Ureter (tissue), 1 donor: ENCODE measurements around a stretch of chr20.

DNA sequence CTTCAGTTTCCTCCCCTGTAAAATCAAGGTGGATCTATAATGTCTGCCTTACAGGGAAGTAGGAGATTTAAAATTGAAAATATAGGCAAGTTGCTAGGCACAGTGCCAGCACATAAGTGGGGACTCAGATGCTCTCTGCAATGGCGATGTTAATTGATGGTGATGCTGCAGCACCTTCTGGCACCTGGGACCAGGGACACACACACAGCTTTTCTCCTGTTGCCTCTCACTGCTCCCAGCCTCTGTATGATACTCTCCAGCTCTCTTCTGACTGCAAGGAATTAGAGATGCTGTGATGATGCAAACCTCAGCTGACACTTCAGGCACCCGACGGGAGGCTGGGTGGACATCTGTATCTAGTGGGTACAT is 7.0 kb upstream of the EPB41L1 start:
- PRO-cap = no peak

- PRO-cap = no peak
Measured at GRCh38 chr20:36155514-36156603, 1.3 kb downstream of the EPB41L1 start.

- PRO-cap = no peak
Measured at GRCh38 chr20:36270944-36271945, 34.9 kb upstream of the DLGAP4 start.

GRCh38 chr20:36460398-36460984 is 80.8 kb upstream of the MYL9 start:
- PRO-cap = no peak

DNA sequence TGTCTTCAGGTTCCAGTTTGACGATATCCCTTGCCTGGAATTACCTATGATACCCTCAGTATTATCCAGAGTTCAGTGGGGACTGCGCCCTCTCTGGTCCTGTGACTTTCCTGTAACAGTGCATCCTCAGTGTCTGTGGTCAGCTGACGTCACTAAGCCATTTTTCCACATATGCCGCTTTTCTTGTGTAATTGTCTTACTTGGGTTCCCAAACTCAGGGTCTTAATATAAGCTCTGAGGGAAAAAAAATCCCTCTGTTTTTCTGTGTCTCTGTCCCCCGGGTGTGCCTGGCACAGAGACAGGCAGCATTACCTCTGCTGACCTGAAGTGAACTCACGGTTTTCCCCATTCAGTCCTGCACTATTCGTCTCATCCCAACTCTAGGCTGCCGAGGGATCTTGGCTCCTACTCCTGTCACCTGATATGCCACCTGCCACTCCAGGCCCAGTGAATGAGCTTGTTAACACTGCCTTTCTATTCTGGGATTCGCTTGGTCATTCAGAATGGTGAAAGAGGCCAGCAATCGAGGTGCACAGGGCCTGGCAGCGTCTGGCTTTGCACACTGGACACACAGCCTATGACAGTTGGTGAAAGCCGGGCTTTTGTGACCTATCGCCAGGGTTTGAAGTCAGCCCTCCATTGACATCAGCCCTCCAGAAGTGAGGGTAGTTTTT is 59.4 kb upstream of the MYL9 start:
- PRO-cap = no peak

GRCh38 chr20:36498468-36499856 is 42.4 kb upstream of the MYL9 start:
- PRO-cap = no peak

DNA sequence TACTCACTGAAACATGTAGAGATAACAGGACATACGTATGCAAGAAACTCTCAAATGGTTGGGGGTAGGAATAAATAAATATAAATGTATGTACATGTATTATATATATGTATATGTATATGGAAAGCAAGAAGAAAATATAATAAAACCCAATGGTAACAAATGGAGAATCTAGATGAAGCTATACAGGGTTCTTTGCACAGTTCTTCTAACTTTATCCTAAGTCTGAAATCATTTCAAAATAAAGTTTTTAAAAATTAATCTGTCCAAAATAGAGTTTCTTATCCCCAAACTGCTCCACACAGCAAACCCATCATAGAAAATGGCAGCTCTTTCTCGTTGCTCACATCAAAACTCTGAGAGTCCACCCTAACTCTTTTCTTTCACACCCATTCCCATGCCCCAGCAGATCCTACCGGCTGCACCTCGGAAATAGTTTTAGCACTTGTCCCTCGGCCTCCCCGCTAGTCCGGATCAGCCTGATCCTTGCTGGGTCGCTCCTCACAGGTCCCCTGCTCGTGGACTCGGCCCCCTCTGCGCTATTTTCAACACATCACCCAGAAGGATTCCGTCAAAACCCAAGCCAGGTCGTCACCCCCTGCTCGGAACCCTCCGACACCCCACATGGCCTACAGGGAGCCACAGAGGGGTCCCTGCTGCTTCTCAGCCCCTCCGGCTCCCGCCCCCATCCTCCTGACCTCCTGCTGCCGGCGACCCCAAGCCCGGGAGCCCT is 1.0 kb upstream of the MYL9 start:
- PRO-cap = no peak

- PRO-cap = no peak
Measured at GRCh38 chr20:36542728-36542990, 1.3 kb downstream of the MYL9 start.

GRCh38 chr20:36594036-36594590 is 11.5 kb upstream of the RAB5IF start:
- PRO-cap = no peak

DNA sequence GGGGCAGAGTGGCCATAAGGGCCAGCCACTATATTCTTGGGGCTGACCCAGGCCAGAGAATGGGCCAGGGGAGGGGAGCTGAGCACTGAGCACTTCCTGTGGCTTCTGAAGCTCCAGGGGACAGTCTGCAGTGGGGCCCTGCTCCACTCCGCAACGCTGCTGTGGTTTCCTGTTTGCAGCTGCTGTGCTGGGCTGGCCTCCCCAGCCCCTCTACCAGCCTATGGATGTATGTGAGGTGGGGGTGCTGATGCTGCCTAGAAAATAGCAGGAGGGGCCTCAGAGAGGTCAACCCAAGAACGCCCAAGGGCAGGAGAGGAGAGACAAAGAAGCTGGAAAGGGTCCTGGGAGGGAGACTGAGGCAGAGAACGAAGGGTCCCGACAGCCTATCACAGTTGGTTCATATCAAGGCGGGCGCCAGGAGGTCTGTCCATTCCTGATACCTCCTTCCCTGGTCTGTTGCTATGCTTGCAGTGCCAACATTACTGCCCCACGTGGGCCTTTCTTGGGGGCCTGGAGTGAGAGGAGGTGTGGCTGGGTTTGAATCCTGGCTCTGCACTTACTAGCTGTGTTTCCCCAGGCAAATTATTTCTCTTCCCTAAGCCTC is 15.9 kb downstream of the SLA2 start:
- PRO-cap = no peak

DNA sequence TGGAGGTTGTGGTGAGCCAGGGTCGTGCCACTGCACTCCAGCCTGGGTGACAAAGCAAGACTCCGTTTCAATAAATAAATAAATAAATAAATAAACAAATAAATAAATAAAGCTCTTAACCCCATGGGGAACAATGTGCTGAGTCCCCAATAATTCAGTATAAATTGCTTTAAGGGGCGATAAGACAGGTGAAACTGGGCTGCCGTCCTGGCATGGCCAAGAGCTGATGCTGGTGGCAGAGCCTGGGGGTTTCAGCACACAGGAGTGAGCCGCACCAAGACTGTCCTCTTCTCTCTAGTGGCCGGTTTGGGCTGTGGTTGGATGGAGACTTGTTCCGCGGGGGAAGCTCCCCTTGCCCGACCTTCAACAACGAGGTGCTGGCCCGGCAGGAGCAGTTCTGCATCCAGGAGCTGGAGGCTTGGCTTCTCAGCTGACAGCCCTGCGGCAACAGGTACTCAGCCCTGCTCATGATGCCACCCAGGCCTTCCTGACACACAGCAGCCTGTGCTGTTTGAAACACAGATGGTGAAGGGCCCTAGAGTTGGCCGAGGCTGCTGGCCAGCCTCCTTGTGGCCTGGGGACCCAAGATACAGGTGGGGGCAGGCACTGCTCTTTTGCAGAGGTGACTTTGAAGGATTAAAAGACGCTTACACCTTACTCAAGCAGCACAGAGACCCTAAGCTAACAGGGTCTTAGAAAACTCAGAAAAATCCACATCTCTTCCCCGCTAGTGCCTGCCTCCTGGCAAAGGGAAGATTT is 13.2 kb downstream of the TLDC2 start:
- PRO-cap = no peak

- PRO-cap = no peak
Measured at GRCh38 chr20:36944209-36944716, 7.2 kb downstream of the SAMHD1 start.

DNA sequence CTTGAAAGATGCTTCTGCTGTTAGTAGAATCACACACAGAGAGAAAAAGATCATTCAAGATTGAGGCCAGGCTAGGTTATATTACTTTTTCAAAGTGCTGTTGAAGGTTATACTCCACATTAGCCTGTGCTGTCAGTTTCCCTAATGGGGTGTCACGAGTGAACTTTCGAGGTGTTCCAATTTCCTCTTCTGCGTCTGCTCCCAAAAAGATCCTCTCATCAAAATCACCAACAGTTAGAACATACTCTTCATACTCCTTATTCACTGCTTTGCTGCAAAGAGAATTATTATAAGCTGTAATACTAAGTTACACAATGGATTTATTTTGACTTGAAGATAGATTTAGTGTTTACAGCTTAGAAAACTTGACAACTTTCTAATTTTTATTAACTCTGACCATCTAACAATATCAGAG is 33.8 kb downstream of the RBL1 start:
- PRO-cap = no peak

DNA sequence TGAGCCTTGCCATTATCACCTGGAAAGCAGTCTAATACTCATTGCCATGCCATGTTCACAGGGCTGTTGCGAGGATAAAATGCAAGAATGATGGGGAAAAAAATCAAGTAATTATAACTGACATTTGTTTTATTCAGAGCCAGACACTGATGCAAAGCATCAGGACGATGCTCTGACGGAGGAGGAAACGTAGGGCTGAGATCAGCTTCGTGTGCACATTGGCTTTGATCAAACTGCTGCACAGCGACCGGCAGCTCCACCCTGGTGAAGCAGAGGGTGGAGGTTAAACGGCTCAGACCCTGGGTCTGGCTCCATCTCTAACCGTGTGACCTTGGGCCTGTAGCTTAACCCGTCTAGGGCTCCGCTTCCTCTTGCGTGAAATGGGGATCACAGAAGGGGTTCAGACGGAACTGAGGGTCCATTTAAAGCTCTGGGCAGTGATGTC is 796 bp downstream of the RBL1 start:
- PRO-cap = no peak

- PRO-cap = no peak
Measured at GRCh38 chr20:37179927-37180492, 880 bp downstream of the RPN2 start.

GRCh38 chr20:37276888-37277576 is 12.4 kb upstream of the MANBAL start:
- PRO-cap = no peak

DNA sequence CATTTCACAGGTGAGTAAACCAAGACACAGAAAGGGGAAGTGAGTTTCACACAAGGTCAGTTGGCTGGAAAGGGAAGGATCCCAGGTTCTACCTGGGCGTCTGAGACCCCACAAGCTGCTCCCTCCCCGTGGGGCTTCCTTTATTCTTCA is 26.4 kb downstream of the MANBAL start:
- PRO-cap = no peak

DNA sequence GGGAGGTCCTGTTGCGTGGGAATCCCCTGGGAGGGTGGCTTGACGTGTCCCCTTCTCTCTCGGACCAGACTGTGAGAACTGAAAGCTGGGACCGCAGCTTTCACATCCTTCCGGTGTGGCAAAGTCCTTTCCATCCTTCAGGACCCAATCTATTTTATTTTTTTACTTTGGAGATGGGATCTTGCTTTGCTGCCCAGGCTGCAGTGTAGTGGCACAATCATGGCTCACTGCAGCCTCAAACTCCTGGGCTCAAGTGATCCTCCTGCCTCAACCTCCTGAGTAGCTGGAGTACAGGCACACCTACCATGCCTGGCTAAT is 9.1 kb upstream of the SRC start:
- PRO-cap = no peak

DNA sequence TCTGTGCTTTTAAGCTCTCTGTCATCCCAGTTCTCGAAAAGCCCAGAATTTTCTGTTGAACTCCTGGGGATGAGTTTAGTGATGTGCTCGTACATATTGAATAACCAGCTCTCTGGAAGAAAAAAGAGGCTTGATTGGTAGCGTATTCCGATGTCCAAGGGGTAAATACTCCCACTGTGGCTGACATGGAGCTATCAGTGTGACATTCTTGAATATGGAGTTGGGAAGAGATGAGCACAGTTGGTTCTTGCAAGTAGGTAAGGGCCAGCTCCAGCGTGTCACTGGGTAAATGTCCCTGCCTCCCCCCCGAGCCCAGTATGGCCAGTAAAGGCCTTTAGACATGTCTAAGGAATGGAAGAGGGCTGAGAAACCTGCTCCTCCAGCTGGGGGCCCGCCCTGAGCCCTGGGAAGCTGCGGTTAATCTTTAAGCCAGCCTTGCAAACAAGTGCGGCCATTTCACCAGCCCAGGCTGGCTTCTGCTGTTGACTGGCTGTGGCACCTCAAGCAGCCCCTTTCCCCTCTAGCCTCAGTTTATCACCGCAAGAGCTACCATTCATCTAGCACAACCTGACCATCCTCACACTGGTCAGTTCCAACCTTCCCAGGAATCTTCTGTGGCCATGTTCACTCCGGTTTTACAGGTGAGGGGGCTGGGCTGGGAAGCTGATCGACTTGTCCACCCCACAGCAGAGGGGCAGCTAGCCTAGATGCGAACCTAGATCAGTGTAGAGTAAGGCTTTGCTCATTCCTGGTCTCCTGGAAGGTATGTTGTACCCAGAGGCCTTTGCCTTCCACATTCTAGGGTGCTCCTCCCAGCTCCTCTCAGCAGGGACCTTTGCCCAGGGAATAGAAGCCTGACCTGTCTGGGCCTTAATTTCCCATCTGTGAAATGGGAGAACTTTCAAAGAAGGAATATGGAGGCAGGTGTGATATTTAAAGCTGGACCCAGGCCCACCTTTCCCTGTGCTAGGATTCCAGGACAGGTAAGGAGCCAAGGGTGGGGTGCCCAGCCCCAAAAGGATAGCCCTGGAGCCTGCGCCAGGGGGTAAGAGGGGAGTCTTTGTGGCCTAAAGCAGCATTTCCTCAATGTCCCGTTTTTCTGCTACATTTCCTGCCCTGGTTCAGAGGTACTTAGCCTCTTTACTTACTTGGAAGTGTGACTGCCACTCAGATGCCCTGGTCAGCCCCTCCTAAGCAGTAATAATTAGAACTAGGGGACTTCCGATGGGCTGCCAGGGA is 1.3 kb upstream of the SRC start:
- PRO-cap = no peak

DNA sequence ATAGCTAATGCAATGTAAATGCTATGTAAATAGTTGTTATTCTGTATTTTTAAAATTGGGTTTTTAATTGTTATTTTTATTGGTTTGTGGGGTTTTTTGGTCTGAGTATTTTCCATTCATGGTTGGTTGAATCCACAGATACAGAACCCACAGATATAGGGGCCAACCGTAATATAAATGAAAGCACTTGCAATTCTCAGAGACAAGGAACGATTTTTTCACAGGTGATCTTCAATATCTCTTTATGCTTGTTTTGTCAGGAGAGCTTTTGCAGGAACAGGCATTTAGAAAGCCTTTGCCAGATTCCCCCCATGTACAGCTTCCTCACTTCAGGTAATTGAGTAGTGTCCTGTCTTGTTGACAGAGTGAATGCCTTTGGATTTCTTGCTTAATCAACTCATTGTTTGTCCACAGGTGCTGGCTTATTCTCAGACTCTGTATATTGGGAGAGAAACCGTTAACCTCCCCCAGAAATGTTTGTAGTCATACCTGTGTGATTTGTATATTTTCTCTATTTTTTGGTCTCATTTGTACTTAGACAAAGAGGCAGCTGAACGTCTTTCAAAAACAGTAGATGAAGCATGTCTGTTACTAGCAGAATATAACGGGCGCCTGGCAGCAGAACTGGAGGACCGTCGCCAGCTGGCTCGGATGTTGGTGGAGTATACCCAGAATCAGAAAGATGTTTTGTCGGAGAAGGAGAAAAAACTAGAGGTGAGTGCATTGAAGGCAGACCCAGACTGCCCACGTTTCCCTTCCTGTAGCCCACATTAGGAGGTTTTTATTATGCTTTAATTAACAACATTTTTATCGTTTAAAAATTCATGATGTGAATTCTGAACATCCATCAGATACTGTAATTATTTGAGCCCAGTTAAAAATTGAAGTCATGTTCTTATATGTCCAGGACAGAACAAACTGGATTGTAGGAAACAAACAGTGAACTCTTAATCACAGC is 32.3 kb downstream of the RPRD1B start:
- PRO-cap = no peak